LNCaP clone FGC (cell line): ENCODE measurements around a stretch of chr6.

DNA sequence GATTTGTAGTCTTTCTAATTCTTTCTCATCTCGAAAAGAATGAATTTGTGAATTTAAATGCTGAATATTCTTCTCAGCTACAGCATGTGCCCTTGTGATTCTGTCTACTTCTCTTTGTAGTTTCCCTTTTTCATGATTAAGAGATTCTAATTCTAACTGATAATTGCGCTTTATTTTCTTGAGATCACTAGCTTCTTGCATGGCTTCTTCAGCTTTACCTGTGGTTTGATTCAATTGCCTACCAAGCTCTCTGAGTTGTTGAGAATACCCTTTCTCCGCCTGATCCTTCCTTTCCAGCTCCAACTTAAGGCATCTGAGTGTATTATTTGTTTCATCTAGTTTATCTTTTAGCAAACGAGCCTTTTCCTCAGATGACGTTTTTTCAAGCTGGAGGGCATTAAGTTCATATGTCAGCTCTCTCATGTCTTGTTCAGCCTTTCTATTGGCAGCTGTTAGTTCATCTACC is 335.1 kb downstream of the DST start:
- RRBS, 2 experiments = no CpG with 5 or more reads among the region's 5 CpGs

GRCh38 chr6:56625024-56625483 is 329.6 kb downstream of the DST start:
- RRBS, 2 experiments = no CpG with 5 or more reads among the region's 5 CpGs

DNA sequence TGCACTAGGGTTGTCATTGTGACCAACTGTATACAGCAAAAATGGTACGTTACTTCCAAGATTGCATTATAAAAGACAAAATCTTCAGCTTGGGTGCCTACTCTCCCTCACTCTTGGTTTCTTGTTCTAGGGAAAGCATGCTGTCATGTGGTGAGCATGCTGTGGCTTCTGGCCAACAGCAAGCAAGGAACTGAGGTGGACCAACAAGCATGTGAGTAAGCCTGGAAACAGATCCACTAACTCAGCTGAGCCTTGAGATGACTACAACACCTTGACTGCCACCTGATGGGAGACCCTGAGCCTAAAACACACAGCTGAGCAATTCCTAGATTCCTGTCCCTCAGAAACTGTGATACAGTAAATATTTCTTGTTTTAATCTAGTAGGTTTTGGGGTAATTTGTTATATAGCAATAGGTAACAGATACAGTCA is 181.8 kb downstream of the DST start:
- RRBS, 2 experiments = no CpG with 5 or more reads among the region's 1 CpG

GRCh38 chr6:57813489-57814050 is 496.1 kb downstream of the PRIM2 start:
- RRBS, 2 experiments = no CpG with 5 or more reads among the region's 24 CpGs

- RRBS, 2 experiments = no CpG with 5 or more reads among the region's 3 CpGs
Measured at GRCh38 chr6:62516312-62516845, 230.4 kb upstream of the KHDRBS2 start.

DNA sequence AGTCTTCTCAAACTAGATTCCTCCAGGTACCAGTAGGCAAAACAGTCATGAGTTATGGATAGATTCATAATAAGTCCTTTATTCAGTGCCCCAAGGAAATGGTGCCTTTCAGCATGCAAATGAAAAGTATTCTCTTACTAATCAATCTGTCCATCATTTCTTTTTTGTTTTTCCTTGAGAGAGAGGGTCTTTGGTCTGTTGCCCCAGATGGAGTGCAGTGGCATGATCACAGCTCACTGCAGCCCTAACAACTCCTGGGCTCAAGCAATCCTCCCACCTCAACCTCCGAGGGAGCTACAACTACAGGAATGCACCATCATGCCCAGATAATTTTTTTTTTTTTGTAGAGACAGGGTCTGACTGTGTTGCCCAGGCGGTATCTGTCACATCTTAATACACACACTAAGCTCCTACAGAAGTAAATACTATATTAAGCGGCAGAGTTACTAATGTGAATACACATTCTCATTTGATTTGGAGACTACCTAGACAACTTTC is 7.4 kb upstream of the PTP4A1 start:
- RRBS, 2 experiments = no CpG with 5 or more reads among the region's 3 CpGs

DNA sequence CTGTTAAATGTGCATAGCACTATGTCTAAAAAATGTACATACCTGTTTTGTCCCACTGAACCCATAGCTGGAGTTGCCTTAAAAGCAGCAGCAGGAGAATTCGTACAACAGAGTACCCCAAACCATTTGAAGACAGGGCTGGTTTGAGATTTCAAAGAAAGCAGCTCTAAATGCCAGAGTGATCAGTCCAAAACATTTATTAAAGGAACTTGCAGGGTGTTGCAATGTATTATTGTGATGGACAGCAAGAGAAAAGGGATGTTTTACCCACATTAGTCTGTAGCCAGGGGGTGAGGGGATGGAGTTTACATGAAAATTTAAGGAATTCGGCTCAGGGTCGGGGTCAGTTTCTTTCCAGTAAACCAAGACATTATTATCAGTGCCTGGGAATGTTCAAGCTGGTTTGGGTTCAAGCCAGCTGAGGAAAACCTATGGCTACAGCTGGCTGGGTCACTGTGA is 6.2 kb upstream of the PTP4A1 start:
- RRBS, 2 experiments = no CpG with 5 or more reads among the region's 3 CpGs

DNA sequence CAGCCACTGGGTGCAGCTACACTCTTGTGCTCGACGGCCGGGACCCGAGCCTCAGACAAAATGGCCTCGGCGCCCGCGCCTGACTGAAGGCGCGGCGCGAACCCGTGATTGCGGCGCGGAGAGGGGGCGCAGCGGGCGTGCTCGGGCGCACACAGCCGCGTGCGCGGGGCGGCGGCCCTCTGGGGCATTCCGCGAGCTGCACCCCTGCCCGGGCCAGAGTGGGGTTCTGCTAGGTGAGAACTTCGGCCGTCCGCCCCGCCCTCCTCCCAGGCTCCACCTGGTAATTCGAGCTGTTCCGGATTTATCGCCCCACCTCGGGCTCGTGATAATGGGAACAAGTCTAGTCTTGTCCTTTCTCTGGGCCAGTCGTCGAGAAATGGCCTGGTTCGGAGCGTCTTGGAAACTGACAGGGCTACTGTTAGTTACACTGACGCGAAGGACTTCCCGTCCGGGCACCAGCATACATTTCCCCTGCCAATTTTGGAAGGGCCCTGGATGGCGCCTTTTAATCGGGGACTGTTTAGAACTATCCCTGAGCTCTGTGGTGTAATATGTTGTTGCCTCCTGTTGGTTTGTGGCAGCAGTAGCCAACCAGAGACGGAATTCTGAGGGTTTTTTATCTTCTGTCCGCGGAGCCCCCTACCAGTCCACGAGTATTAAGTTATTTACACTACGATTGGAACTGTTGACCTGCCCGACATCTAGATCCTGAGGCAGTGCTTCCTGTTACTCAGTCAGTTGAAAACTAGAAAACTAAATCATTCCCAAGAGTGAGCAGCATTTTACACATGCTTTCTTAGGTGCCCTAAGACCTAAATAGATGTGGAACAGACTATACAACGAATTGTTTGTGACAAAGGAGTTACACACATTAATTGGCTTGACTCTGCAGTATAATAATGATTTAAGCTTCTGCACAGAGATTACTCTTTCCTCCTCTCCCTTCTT is 1.4 kb downstream of the PTP4A1 start:
- RRBS, 2 experiments = 2% methylated on average over 7 of the region's 56 CpGs

- RRBS, 2 experiments = no CpG with 5 or more reads among the region's 1 CpG
Measured at GRCh38 chr6:63677301-63677850, 41.8 kb downstream of the PHF3 start.

DNA sequence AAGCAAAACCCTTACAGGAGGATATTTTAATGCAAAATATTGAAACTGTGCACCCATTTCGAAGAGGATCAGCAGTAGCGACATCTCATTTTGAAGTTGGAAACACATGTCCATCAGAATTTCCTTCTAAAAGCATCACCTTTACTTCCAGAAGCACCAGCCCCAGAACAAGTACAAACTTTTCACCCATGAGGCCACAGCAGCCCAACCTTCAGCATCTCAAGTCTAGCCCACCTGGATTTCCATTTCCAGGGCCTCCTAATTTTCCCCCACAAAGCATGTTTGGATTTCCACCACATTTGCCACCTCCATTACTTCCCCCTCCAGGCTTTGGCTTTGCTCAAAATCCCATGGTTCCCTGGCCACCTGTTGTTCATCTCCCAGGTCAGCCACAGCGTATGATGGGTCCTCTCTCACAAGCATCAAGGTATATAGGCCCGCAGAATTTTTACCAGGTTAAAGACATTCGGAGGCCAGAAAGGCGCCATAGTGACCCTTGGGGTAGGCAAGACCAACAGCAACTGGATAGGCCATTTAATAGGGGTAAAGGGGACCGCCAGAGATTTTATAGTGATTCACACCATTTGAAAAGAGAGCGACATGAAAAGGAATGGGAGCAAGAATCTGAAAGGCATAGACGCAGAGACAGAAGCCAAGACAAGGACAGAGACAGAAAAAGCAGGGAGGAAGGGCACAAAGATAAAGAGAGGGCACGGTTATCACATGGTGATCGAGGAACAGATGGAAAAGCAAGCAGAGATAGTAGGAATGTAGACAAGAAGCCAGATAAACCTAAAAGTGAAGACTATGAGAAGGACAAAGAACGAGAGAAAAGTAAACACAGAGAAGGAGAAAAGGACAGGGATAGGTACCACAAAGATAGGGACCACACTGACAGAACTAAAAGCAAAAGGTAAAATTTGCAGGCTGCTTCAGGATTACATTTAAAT is 77.5 kb downstream of the PHF3 start:
- RRBS, 2 experiments = no CpG with 5 or more reads among the region's 12 CpGs

DNA sequence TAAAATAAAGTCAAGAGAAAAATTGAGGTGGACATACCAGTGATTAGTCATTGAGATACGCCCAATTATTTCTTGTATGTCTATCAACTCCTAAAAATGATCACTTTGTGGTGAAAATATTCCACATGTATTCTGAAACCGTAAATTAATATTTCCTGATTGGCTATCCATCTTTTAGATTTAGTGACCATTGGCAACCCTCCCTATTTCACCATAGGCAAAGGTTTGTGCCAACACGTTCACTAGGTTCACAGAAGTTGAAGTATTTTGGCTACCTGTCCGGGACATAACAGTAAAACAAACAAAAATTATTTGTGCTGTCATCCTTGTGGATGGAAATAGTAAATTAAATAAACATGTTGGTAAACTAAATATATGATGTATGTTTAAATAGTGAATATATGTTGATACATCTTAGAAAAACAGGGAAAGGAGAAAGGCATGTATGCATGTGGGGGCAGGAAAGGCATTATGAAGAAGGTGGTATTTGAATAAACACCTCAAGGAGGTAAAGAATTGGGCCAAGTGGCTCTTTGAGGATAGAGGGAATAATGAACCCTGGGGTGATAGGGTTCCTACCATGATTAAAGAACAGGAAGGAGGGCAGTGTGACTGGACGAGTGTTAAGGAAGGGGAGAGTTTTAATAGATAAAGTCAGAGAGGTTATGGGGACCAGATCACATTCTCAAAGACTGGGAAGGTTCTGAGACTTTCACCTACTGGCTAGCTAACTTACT is 97.1 kb downstream of the PHF3 start:
- RRBS, 2 experiments = no CpG with 5 or more reads among the region's 5 CpGs

GRCh38 chr6:63734134-63734730 is 98.6 kb downstream of the PHF3 start:
- RRBS, 2 experiments = no CpG with 5 or more reads among the region's 2 CpGs

DNA sequence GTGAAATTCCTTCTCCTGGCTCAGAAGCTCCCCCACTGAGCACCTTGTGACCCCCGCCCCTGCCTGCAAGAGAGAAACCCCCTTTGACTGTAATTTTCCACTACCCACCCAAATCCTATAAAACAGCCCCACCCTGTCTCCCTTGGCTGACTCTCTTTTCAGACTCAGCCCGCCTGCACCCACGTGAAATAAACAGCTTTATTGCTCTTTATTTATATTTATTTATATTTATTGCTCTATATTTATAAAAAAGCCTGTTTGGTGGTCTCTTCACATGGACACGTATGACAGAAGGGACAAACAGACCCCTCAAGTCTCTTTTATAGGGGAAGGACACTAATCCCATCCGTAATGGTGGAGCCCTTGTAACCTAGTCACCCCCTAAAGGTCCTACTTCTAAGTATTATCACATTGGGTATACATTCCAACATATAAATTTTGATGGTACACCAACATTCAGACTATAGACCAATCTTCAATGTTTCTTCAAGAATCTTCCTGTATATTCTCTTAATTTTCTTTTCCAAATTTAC is 325.8 kb downstream of the PHF3 start:
- RRBS, 2 experiments = no CpG with 5 or more reads among the region's 5 CpGs

GRCh38 chr6:65374399-65374747 is 73.1 kb downstream of the ZC3H11C start:
- RRBS, 2 experiments = no CpG with 5 or more reads among the region's 8 CpGs

DNA sequence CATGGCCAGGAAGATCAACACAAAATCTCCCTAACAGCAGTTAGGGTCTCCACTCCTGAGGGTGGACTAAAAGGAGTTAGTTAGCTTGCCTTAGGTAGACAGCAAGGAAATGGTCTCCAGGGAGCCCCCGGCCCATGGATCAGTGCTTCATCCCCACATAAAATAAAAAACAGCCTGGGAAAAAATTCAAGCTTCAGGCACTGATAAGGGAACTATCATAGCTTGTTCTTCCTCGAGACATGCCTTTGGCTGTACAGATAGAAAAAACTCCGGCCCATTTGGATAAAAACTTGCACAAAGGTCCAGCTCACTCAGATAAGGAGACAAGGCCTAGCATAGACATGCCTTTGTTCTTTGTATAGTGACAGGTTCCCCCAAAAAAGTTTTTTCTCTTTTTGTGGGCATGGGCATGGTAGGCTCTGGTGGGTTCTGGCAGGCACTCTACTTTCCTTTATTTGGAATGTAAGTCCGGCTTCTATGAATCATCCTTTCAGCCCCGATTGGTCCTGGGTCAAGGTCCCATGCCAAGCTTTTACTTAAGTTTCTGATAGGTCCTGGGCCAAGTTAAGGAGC is 230.7 kb upstream of the EYS start:
- RRBS, 2 experiments = no CpG with 5 or more reads among the region's 5 CpGs

- RRBS, 2 experiments = no CpG with 5 or more reads among the region's 4 CpGs
Measured at GRCh38 chr6:66349871-66350320, 642.9 kb upstream of the EYS start.

- RRBS, 2 experiments = 2% methylated on average over 28 of the region's 73 CpGs
Measured at GRCh38 chr6:68634267-68635227, 535 bp upstream of the ADGRB3 start.

GRCh38 chr6:69795394-69796012 is 1.3 kb downstream of the LMBRD1 start:
- RRBS, 2 experiments = no CpG with 5 or more reads among the region's 6 CpGs

DNA sequence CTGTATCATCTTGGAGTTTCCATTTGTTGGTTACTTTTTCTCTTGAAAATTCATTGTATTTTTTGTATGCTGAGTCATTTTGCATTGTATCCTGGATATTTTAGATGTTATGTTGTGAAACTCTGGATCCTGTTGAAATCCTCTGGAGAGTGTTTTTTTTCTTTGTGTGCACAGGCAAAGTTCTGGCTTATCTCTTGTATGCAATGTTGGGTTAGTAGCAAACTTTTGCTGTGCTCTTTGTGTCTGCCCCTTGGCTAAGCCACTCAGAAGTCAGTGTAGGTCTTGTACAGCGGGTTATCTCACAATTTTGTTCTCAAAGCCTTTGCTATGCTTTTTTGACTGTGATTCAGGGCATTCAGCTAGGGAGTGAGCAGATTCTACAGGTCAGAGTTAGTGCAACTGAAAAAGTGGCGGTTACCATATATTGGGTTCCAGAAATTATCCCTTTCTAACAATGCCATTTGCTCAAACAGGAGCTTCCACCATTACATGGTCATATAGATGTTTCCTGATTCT is 29.2 kb upstream of the LMBRD1 start:
- RRBS, 2 experiments = no CpG with 5 or more reads among the region's 2 CpGs